Heart left ventricle (tissue), 7 donors: ENCODE data around the genes PROK1 and INKA2.

- PRO-cap, 6 experiments, result no peak in any of the 6 experiments
- RAMPAGE, long total RNA, 2 experiments, result no peak in any of the 2 experiments
- RRBS, result no CpG with 5 or more reads among the region's 14 CpGs
Measured at GRCh38 chr1:110242837-110243762, 33.0 kb downstream of the KCNC4 start.

GRCh38 chr1:110371649-110372260, 19.1 kb downstream of the SLC16A4 start:
- PRO-cap, 6 experiments, result no peak in any of the 6 experiments
- RAMPAGE, long total RNA, 2 experiments, result no peak in any of the 2 experiments
- RRBS, result no CpG with 5 or more reads among the region's 4 CpGs

- PRO-cap, 6 experiments, result peak in 1 of 6 experiments; most common plus-strand start chr1:110425002 (in 1); most common minus-strand start chr1:110424756 (in 1)
- RAMPAGE, long total RNA, 2 experiments, result no peak in any of the 2 experiments
- RRBS, result no CpG with 5 or more reads among the region's 6 CpGs
Measured at GRCh38 chr1:110424509-110425311, 17.2 kb upstream of the LAMTOR5 start.

GRCh38 chr1:110450891-110451504, at the start of gene PROK1:
TSS of gene PROK1 (plus strand) at chr1:110451149.
- PRO-cap, 6 experiments, result no peak in any of the 6 experiments
- RAMPAGE, long total RNA, 2 experiments, result start-site peak on the plus strand in 1 of 2 experiments, at chr1:110451142-110451159 at its widest, 40 reads per replicate
- RRBS, result no CpG with 5 or more reads among the region's 12 CpGs

- PRO-cap, 6 experiments, result no peak in any of the 6 experiments
- RAMPAGE, long total RNA, 2 experiments, result no peak in any of the 2 experiments
- RRBS, result no CpG with 5 or more reads among the region's 3 CpGs
Measured at GRCh38 chr1:110636002-110636508, 29.9 kb upstream of the KCNA2 start.

DNA sequence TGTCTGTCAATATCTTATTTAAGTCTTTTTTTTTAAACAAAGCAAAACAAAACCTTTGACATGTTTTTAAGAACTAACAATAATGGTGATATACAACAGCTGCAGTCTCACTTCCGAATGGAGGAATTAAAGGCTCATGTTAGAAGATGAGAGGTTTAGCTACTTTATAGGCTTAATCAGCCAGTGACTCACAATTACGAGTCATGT, 28.9 kb downstream of the KCNA3 start:
- PRO-cap, 6 experiments, result peak in 1 of 6 experiments; most common minus-strand start position 119 of the sequence (in 1)
- RAMPAGE, long total RNA, 2 experiments, result no peak in any of the 2 experiments
- RRBS, result no CpG with 5 or more reads among the region's 2 CpGs

- PRO-cap, 6 experiments, result no peak in any of the 6 experiments
- RAMPAGE, long total RNA, 2 experiments, result no peak in any of the 2 experiments
- RRBS, result no CpG with 5 or more reads among the region's 4 CpGs
Measured at GRCh38 chr1:110870766-110871499, 2.0 kb upstream of the CD53 start.

DNA sequence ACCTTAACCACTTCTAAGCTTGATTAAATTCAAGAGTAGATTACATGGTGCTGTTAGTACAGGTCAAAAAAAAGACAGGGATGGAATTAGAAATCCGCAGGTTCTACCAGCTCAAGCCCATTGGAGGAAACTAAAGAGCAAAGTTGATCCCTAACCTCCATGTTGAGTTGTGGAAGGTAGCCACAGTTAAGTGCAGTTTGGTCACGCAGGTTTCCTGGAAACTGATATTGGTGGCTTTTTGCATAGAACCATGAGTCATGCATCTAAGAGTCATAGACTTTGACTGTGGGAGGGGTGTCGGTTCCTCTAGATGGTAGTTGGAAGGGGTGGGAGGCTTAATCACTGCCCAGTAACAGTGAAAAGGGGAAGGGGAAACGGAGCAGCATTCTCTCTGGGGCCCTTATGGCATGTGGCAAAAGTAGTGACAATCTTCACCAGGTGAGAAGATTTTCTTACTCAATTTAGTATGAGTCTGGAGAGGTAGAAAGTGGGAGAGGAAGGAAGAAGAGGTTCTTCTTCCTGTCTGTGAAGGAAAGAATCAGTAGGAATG, 7.0 kb downstream of the CD53 start:
- PRO-cap, 6 experiments, result no peak in any of the 6 experiments
- RAMPAGE, long total RNA, 2 experiments, result no peak in any of the 2 experiments
- RRBS, result no CpG with 5 or more reads among the region's 4 CpGs

DNA sequence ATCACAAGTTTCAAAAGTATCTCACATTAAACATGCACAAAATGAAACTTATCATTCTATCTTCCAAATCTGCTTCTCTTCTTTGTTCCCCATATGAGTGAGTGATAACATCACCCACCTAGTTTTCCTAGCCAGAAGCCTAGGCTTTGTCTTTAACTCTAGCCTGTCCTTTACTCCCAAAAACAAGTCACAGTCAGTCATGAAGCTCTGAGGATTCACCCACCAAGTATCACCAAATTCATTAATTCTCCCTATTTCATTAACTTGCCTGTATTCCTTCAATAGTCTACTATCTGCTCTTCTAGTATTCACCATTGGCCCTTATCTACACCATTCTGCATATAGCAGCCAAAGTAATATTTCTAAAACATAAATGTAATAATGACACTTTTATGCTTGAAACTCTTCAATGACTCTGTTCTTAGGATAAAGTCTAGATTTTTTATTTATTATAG, 28.9 kb downstream of the CD53 start:
- PRO-cap, 6 experiments, result no peak in any of the 6 experiments
- RAMPAGE, long total RNA, 2 experiments, result no peak in any of the 2 experiments

DNA sequence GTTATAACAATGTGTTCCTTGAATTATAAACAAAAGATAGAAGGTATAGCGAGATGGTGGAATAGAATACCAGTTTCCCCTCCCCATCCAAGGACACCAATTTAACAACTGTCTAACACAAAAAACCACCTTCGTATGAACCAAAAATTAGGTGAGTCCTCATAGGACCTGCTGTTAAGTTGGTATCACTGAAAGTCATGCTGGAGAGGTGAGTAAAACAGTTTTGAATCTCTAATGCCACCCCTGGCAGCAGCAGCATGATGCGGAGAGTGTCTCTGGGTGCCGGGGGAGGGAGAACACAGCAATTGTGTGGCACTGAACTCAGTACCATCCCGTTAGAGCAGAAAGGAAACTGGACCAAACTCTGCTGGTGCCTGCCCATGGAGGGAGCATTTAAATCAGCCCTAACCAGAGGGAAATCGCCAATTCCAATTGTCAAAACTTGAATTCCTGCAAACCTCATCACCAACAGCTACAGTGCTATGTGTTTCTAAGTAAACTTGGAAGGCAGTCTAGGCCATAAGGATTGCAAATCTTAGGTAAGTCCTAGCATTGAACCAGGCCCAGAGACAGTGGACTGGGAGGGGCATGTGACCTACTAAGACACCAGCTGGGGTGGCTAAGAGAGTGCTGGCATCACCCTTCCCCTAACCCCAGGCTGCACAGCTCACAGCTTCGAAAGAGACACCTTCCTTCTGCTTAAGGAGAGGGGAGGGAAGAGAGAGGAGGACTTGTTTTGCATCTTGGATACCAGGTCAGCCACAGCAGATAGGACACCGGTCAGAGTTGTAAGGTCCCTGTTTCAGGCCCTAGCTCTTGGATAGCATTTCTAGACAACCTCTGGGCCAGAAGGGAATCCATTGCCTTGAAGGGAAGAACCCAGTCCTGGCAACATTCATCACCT, 30.0 kb downstream of the CD53 start:
- PRO-cap, 6 experiments, result no peak in any of the 6 experiments
- RAMPAGE, long total RNA, 2 experiments, result no peak in any of the 2 experiments
- RRBS, result no CpG with 5 or more reads among the region's 8 CpGs

- PRO-cap, 6 experiments, result no peak in any of the 6 experiments
- RAMPAGE, long total RNA, 2 experiments, result no peak in any of the 2 experiments
- RRBS, result no CpG with 5 or more reads among the region's 3 CpGs
Measured at GRCh38 chr1:110904669-110905494, 31.9 kb downstream of the CD53 start.

- PRO-cap, 6 experiments, result no peak in any of the 6 experiments
- RAMPAGE, long total RNA, 2 experiments, result no peak in any of the 2 experiments
- RRBS, result no CpG with 5 or more reads among the region's 2 CpGs
Measured at GRCh38 chr1:111202381-111203362, 2.2 kb upstream of the DENND2D start.

GRCh38 chr1:111436652-111437256, 9.2 kb upstream of the OVGP1 start:
- PRO-cap, 6 experiments, result no peak in any of the 6 experiments
- RAMPAGE, long total RNA, 2 experiments, result no peak in any of the 2 experiments
- RRBS, result no CpG with 5 or more reads among the region's 4 CpGs

DNA sequence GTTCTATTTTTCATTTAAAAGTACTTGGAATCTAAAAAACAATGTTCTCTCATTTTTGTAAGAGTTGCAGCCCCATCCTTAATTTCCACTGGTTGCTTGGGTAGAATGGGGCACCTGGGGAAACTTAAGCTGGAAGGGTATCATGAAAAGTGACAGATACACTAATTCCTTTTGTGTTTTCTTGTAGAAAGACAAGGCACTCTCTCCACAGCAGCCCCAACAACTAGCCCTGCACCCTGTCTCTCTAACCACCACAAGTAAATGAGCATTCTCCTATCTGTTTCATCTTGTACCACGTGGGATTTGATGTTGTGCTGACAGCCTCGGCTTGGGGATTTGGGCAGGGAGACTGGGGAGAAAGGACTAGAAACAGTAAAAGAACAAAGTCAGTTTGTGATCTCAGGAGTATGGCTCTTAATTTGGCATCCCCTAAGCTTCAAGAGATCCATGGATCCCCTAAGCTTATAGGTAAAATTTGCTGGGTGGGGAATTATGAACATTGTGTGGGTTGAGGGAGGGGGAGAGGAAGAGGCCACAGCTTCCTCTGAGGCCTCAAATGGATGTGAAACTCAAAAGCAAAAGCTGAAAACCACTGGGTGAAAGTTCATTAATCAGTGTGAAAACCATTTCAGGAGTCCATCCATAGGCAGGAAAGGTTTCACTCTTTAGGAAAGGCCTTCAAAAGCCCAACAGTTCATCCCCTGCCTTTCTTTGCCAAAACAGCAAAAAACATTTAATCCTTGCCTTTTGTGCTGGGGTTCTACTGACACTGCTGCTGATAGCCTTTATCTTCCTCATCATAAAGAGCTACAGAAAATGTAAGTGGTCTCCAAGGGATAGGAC, 3.0 kb downstream of the C1orf162 start:
- PRO-cap, 6 experiments, result no peak in any of the 6 experiments
- RAMPAGE, long total RNA, 2 experiments, result no peak in any of the 2 experiments
- RRBS, result no CpG with 5 or more reads among the region's 2 CpGs

DNA sequence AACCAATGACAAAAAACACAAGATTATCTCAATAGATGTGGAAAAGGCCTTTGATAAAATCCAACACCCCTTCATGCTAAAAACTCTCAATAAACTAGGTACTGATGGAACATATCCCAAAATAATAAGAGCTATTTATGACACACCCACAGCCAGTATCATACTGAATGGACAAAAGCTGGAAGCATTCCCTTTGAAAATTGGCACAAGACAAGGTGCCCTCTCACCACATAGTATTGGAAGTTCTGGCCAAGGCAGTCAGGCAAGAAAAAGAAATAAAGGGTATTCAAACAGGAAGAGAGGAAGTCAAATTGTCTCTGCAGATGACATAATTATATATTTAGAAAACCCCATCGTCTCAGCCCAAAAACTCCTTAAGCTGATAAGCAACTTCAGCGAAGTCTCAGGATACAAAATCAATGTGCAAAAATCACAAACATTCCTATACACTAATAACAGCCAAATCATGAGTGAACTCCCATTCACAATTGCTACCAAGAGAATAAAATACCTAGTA, 55.1 kb downstream of the INKA2 start:
- PRO-cap, 6 experiments, result no peak in any of the 6 experiments
- RAMPAGE, long total RNA, 2 experiments, result no peak in any of the 2 experiments
- RRBS, result no CpG with 5 or more reads among the region's 2 CpGs

GRCh38 chr1:111716768-111717961, 22.0 kb downstream of the INKA2 start:
- PRO-cap, 6 experiments, result peak in 1 of 6 experiments; most common plus-strand start chr1:111717719 (in 1)
- RAMPAGE, long total RNA, 2 experiments, result no peak in any of the 2 experiments
- RRBS, result no CpG with 5 or more reads among the region's 12 CpGs

GRCh38 chr1:111723205-111724112, 15.7 kb downstream of the INKA2 start:
- PRO-cap, 6 experiments, result no peak in any of the 6 experiments
- RAMPAGE, long total RNA, 2 experiments, result no peak in any of the 2 experiments
- RRBS, result no CpG with 5 or more reads among the region's 6 CpGs

DNA sequence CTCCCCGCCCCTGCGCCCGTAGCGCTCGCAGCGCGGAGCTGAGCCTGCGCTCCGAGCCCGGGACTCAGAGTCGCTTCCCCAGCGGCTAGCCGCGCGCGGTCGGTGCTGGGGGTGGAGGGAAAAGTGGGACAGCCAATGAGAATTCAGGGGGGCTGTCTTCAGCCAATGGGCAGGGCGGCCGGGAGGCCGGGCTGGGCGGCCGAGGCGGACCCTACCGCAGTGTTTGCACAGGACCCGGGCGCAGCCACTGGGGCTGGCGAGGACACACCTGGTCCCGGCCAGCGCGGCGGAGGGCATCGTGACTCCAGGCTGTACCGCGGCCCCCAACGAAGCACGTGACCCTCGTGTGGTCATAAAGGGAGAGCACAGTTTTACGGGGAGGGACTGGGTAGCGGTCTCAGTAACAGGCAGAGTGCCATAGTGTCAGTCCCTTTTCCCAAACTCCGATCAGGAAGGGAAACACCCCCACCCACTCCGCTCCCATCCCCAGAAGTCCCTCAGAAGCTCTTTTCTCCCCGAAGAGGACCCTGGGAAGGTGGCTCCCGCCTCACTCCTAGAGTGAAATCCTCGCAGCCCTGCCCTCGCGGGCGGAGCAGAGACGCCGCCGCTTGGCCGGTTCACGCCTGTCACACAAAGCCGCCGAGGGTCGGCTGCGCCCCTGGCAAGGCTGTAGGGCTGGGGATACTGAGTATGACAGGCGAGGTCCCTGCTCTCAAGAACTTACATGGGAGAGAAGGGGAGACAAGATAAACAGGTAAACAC, at the start of gene INKA2:
INKA2 (minus strand) TSS at position 72 of the 762 bp plus-strand sequence.
- PRO-cap, 6 experiments, result peak in 6 of 6 experiments; most common plus-strand start position 219 of the sequence (in 5); most common minus-strand start position 71 of the sequence (in 4)
- RAMPAGE, long total RNA, 2 experiments, result start-site peak on the plus strand in 2 of 2 experiments, centred at positions 598 to 610 of the sequence, 14 to 33 reads per replicate; start-site peak on the minus strand in 2 of 2 experiments, centred at positions 47 to 57 of the sequence, 34 to 162 reads per replicate
- RRBS, result 2% methylated on average over 15 of the region's 57 CpGs

DNA sequence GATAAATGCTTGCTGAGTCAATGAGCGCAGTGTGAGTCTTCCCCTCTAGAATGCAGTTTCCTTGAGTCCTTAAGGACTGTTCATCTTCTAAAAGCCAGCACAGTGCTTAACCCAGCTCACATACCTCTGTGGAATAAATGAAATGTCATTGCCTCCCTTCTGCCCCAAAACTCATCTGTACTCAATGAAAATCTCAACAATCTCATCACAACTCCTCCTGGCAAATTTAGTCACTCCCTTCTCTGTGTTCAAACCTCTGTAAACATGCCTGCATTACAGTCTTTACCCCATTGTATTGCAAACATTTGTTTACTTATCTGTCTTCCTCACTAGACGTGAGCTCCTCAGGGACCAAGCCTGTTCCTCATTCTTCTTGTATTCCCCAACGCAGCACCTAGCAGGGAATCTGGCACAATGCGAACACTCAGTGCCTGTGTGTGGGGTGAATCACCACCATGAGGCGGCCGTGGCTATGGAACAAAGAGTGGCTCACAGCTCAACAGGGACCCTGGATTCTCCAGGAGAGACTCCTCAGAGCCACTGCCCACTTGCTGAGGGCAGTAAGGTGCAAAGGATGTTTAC, 95.7 kb downstream of the DDX20 start:
- PRO-cap, 6 experiments, result no peak in any of the 6 experiments
- RAMPAGE, long total RNA, 2 experiments, result no peak in any of the 2 experiments
- RRBS, result no CpG with 5 or more reads among the region's 6 CpGs

- PRO-cap, 6 experiments, result peak in 4 of 6 experiments; most common minus-strand start chr1:111881061 (in 2)
- RAMPAGE, long total RNA, 2 experiments, result no peak in any of the 2 experiments
- RRBS, result no CpG with 5 or more reads among the region's 19 CpGs
Measured at GRCh38 chr1:111880757-111881933, 108.3 kb downstream of the KCND3 start.